Placental pericyte (primary cell): ENCODE measurements around the genes TM4SF5 and PSMB6.

DNA sequence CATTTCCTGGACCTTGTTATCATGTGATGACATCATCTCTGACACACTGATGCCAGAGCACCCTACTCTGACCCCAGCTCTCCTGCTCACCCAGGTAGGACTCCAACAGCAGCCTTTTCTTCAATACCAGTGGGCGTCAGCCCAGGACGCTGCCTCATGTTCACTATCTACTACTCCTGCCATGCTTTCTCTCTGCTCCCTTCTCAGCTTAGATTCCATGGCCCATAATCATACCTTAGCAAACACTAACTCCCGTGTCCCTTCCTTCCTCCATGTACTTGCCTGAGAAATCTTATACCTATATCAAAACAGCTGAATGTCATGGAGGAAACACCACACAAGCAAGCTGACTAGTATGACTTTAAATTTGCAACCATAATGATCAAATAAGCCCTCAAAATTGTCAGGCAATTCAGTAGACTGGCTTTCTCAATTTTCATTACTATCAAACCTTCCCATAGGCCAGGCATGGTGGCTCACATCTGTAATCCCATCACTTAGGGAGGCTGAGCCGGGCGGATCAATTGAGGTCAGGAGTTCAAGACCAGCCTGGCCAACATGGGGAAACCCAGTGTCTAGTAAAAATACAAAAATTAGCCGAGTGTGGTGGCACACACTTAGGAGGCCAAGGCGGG is 82.9 kb downstream of the ZZEF1 start:
- CAGE, long polyA plus RNA = no peak

GRCh38 chr17:4215271-4215695 is 48.5 kb downstream of the ANKFY1 start:
- CAGE, long polyA plus RNA = no peak

- CAGE, long polyA plus RNA = no peak
These were observed 43.0 kb downstream of the ANKFY1 start for GRCh38 chr17:4220560-4221490.

DNA sequence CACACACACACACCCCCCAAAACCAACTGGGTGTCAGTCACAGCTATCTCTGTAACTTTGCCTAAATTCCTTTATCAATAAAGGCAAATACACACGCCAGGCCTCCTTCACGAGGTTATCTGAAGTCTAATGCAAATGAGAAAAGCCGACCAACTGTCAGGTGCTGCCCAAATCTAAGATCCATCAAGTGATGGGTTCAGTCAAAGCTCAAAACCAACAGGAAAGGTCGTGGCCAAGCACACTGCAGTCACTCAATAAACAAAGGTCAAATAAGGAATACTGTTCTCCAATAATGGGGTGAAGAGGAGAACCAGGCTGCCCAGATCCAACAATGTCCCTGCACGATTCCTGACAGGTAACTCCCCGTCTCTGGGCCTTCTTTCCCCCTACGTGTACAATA is 1.0 kb downstream of the ANKFY1 start:
- CAGE, long polyA plus RNA = no peak

GRCh38 chr17:4269652-4270610 is 6.2 kb upstream of the ANKFY1 start:
- CAGE, long polyA plus RNA = no peak

DNA sequence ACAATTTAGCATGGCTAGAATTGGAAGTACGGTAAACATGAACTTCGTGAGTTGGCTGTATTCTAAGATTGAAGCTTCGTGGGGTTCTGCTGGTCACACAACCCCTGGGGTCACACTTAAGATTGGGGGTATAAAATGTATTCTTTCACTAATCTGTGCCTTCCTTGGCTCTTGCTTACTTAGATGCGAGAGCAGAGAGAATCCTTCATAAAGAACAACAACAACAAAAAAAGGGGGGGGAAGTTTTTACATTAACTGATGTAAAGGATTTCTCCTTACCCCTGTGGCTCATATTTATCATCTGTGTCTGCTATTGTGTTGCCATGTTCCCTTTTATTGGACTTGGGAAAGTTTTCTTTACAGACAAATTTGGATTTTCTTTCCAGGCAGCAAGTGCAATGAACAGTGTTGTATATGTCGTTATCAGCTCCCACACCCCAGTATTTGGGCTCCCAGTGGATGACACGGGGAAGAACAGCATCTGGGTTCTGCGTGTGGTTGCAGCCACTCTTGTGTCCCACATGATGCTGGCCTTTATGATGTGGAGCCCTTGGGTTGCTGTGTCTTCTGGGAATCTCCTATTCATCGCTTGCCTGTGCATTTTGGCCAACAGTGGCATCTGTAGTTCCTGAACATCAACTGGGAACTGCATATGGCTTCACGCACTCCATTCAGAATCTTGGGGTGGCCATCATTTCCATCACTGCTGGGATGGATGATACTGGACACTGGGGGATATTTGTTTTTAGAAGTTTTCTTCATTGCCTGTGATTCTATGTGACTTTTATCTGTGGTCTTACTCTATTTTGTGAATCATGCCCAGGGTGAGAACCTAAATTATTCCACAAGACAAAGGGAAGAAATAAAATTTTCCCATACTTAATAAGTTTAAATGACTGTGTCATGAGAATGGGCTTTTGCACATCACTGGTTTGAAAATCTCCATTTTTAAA is 38.3 kb upstream of the ANKFY1 start:
- CAGE, long polyA plus RNA = no peak

GRCh38 chr17:4342066-4342538 is 24.4 kb downstream of the UBE2G1 start:
- CAGE, long polyA plus RNA = no peak

DNA sequence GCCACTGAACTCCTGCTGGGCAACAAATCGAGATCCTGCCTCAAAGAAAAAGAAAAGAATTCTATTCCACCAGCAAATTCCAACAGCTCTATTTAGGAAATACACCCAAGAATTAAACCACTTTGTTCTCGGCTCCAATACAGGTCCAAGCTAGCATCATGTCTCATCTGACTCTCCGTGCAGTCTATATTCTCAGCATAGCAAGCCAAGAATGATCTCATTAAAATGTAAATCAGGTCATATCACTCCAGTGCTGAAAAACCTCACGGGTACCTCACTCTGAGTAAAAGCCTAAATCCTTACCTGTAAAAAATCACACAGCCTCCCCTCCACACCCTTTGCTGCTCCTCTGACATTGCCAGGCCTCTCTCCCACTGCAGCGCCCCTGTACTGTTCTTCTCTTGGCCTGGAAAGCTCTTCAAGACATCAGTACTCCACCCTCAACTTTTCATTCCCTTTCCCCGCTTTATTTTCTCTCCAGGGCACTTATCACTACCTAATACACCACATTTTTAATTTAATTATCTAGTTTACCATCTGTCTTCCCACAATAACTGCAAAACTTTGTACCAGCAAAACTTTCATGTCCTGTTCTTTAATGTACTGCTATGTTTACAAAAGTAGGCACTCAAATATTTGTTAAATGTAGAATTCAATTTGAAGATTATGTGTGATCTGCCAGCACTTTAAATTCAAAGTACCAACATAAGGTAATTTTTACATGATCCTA is 23.8 kb downstream of the UBE2G1 start:
- CAGE, long polyA plus RNA = no peak

- CAGE, long polyA plus RNA = no peak
These were observed 7.1 kb upstream of the SPNS3 start for GRCh38 chr17:4426655-4427114.

DNA sequence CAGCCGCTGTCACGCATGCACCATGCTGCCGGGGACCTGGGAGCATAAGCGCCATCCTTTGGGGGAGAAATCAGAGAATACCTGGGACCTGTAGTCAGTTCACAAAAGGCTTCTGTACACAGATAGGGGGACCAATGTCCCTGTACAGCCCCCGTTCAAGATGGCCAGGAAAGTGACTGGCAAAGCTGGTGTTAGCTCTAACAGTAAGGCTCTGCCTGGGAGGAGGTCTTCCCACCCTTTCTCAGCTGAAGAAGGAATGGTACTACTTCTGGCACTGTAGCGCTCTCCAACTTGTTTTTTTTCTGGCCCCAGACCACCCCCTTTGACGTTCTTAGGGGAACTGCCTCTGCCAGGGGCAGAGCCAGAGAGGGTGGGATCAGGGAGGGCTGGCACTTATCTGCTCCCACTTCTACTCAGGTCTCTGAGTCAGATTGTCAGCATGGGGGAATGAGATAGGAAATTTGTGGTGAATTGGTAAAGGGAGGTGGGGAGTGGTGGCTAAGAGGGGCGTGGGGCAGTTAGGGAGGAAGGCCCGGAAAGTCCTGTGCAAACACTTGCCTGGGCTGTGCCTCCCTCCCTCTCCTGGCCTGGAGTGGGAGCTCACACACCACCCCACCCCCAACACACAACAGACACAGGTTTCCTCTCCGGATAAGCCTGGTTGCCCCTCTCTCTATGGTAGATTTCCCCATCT is 2.4 kb downstream of the SPNS2 start:
- CAGE, long polyA plus RNA = no peak

DNA sequence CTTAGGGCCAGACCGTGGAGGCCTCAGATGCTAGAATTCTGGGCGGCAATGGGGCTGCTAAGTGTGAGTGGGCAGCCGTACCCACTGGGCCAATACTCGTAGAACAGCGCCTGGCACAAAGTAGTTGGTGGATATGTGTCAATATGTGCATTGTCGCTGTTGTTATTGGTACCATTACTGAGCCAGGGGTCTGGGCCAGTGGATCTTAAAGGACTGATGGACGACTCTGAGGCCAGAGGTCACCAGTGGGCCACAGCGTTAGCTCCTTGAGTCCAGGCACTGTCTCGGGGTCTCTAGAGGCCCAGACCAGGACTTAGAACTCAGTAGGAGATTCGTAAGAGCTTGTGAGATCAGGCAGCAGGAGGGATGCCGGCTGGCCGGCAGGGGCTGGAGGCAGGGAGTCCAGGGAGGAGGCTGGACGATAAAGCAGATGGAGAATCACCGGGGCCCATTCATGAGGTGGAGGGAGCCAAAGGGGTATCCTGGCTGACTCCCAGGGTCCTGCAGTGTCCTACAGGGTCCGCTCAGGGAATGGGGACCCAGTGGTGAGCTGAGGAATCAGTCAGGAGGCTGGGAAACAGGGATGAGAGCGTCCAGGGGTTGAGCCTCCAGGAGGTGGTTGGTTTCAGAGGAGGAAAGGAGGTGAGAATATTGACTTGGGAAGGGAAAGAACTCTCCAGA is 10.1 kb downstream of the SPNS2 start:
- CAGE, long polyA plus RNA = no peak

DNA sequence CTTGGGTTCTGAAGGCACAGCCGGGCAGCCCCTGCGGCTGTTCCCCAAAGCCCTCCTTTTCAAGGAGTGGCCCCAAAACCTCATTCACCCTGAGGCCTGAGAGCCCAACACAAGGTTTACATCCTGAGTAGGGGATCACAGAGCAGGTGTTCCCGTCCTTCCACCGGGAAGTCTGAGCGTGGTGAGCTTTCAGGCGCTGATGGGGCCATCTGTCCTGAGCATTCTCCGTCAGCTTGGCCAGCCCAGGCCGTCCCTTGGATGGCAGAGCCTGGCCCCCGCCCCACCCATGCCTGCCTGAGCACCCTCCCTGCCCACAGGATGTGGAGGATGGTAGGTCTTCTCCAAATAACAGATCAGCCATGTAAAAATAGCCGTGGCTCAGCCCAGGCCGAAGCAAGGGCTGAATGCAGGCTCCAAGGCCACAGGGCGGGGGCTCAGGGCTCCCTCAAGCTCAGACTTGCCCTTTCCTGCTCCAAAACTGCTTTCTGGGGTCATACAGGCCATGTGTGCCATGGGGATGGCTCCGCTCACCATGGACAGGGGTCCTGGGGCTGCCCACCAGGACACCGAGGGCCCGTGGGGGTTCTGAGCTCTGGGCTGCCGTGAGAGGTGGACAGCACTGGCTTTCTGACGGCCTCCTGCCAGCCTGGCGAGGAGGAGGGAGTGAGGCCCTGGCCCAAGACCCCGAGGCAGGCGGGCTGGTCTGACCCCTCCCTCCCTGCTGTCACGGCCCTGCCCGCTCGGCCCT is 20.3 kb downstream of the SPNS2 start:
- CAGE, long polyA plus RNA = no peak

DNA sequence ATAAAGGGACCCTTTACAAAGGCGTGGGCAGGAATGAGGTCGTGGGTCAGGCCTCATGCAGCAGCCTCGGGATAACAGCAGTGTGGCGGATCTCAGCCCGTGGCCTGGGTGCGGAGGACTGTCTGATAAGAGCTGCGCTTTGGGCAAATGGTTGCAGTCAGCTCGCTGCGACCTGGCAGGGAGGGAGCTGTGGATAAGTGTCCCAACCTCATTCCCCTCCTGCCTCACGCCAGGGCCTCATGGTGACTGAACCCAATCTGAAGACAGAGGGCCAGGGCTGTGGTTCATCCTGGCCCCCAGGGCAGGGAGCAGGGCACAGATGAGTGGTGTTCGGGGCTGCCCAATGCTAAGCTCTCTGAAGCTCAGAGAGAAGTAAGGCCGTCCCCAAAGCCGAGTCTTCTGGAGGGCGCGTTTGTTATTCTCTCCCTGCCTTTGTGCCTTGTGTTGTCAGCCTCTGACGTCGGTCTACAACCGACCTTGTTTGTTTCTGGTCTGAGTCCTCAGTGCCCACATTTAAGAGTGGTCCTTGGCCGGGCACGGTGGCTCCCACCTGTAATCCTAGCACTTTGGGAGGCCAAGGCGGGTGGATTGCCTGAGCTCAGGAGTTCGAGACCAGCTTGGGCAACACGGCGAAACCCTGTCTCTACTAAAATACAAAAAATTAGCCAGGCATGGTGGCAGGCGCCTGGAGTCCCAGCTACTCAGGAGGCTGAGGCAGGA is 13.8 kb downstream of the SMTNL2 start:
- CAGE, long polyA plus RNA = no peak

- CAGE, long polyA plus RNA = no peak
These were observed 14.3 kb upstream of the ALOX15 start for GRCh38 chr17:4655786-4656176.

GRCh38 chr17:4672127-4672683 is 30.7 kb upstream of the ALOX15 start:
- CAGE, long polyA plus RNA = no peak

DNA sequence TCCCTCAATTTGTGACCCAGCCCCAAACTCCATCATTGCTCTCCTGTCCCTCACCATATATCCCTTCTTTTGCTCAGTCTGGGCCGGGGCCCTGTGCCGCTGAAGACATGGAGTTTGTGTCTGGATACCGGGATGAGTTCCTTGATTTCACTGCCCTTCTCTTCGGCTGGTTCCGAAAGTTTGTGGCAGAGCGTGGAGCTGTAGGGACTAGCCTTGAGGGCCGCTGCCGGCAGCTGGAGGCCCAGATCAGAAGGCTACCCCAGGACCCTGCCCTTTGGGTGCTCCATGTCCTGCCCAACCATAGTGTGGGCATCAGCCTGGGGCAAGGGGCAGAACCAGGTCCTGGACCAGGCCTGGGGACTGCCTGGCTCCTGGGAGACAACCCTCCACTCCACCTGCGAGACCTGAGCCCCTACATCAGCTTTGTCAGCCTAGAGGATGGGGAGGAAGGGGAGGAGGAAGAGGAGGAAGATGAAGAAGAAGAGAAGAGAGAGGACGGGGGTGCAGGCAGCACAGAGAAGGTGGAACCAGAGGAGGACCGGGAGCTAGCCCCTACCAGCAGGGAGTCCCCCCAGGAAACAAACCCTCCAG is 809 bp upstream of the CXCL16 start:
- CAGE, long polyA plus RNA = no peak

DNA sequence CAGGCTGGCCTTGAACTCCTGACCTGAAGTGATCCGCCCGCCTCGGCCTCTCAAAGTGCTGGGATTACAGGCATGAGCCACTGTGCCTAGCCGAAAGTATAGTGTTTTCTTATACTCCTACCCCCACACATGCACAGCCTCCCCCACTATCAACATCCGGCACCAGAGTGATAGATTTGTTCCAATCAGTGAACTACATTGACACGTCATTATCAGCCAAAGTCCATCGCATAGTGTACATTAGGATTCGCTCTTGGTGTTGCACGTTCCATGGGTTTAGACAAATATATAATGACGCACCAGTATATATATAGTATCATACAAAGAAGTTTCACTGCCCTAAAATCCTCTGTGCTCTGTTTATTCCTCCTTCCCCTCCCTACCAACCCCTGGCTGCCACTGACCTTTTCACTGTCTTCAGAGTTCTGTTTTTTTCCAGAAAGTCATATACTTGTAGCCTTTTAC is 11.9 kb upstream of the TM4SF5 start:
- CAGE, long polyA plus RNA = no peak

- CAGE, long polyA plus RNA = no peak
These were observed at the start of gene TM4SF5 for GRCh38 chr17:4771556-4772268. Gene TM4SF5, plus strand, starts transcription at chr17:4771886.

DNA sequence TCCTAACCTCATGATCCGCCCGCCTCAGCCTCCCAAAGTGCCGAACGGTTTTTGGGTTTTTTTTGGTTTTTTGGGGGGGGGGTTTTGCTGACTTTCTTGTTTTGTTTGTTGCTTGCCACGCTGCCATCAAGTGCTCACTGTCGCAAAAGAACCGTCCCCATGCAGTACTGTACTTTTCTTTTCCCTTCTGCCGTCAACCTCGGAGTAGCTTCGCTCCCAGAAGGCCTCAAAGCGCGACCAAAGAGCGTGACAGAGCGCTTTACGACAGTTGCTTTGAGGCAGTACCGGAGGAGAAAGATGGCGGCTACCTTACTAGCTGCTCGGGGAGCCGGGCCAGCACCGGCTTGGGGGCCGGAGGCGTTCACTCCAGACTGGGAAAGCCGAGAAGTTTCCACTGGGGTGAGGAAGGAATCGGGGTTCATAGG is at the start of gene PSMB6:
Gene PSMB6, plus strand, starts transcription at position 267 of the 425 bp plus-strand sequence.
- CAGE, long polyA plus RNA = no peak

GRCh38 chr17:4837766-4838797 is 4.9 kb downstream of the MINK1 start:
- CAGE, long polyA plus RNA = no peak